Right cardiac atrium (tissue), 1 donor: Measurements from ENCODE around the genes VPS25 and BECN1.

DNA sequence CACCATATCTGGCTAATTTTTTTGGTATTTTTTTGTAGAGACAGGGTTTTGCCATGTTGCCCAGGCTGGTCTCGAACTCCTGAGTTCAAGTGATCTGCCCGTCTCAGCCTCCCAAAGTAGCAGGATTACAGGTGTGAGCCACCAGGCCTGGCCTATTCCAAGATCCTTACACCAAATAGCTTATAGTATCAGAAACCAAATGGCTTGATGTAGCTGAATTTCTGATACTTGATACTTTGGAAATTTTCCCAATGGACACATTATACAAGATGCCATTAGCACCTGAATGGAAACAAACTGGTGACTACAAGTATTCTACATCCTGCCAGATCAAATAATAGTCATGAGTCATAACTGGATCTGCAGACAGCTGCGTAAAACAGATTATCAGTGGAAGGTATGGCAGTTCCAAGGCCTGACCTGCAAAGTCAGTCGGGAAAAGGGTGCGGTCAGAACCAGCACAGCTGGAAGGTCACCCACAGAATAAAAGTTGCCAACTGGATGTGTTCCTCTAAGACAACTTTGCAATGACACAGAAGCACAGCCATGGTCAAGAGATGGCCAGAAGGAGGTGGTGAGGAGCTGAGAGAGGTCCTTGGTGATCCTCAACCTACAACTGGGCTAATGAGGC lies 14.6 kb downstream of the TUBG1 start:
- PRO-cap: no peak

DNA sequence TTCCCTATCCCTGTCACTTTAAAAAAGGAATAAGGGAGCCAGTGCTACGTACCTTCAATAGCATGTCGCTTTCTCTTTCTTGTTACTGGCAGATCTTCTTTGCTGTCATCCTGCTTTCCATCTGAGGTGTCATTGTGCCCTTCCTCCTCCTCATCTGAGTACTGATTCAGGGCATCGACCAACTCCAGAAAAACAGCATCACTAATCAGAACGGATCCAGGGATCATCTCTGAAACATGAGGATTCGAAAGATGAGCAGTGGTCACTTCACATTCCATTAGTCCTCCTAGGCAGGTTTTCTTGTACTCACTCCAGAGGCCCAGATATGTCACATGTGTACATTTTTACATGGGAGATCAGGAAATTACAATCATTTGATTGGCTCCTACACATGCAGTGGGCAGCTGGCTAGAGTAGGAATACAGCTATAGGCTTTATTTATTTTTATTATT lies 24.6 kb downstream of the EZH1 start:
- PRO-cap: no peak

DNA sequence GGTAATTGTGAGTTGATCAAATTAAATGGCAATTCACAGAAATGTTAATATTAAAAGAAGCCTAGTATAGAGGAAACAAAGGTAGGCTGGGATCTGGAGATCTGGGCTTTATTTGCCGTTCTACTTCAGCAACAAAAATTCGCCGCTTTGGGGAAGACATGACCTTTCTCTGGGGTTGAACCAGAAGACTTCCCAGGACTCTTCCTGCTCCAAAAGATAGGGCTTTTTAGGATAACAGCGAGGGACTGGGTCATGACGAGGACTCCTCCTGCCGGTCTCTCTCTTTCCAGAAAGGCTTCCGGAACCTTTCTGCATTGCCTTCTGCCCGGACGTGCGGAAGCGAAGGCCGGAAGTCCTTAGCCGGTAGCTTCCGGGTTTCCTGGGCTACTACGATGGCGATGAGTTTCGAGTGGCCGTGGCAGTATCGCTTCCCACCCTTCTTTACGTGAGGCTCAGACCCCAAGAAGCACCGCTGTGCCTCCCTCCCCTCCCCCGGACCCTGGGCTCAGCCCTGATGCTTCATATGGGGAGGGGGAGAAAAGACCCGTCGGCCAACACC lies at the start of gene VPS25:
Gene VPS25, plus strand, starts transcription at position 366 of the 559 bp plus-strand sequence.
- PRO-cap: bidirectional peak, plus-strand start at position 366 of the sequence, minus-strand start at position 286 of the sequence

DNA sequence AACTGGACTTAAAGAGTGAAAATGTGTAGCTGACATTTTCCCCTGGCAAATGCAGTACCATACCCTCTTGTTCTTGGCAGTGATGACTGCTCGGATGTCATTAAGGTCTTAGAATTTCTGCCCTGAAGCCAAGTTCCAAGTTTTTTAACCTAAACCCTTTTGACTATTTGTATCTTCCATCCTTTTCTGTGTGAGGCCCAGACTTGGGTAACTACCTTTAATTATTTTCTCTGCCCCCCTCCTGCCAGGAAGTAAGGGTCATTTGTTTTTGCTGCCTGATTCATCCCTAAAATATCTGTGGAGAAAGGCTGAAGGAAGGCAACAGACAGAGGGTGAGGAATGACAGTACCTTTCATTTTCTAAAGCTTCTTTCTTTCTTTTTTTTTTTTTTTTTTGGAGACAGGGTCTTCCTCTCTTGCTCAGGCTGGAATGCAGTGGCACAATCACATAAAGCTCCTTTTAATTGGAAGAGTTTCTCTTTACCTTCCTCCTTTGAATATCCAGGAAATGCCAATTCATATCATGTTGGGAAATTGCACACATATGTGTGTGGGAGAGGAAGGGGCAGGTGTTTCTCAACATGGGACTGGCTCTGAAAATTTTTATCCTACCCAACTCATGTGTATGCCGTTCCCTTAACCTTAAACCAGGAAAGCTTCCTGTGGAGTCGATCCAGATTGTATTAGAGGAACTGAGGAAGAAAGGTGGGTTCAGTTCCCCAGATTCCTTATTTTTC lies 915 bp downstream of the VPS25 start:
- PRO-cap: no peak

- PRO-cap: no peak
Observed at GRCh38 chr17:42789818-42790731, 8.4 kb downstream of the COA3 start.

DNA sequence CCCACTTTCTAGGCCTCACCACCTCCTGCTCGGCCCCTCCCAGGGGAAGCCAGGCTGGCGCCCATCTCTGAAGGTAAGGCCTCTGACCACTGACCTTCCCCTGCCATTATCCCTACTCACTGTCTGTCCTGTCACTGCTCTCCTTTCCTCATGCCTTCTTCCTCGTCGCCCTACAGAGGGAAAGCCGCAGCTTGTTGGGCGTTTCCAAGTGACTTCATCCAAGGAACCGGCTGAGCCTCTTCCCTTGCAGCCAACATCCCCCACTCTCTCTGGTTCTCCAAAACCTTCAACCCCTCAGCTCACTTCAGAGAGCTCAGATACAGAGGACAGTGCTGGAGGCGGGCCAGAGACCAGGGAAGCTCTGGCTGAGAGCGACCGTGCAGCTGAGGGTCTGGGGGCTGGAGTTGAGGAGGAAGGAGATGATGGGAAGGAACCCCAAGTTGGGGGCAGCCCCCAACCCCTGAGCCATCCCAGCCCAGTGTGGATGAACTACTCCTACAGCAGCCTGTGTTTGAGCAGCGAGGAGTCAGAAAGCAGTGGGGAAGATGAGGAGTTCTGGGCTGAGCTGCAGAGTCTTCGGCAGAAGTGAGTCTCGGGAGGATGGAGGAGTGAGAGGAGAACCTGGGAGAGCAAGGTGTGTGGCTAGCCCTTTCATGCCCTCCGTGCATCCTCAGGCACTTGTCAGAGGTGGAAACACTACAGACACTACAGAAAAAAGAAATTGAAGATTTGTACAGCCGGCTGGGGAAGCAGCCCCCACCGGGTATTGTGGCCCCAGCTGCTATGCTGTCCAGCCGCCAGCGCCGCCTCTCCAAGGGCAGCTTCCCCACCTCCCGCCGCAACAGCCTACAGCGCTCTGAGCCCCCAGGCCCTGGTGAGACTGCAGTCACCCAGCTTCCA lies 2.8 kb downstream of the COA3 start:
- PRO-cap: no peak

GRCh38 chr17:42802963-42803357 lies 4.3 kb downstream of the CNTD1 start:
- PRO-cap: no peak

- PRO-cap: bidirectional peak, plus-strand start at chr17:42824385, minus-strand start at chr17:42824268
Observed at GRCh38 chr17:42823629-42824599, at the start of gene BECN1. TSS of gene BECN1 (minus strand) at chr17:42824282.

- PRO-cap: no peak
Observed at GRCh38 chr17:42845386-42846025, 1.1 kb downstream of the AOC2 start.

- PRO-cap: no peak
Observed at GRCh38 chr17:42894297-42894990, 6.2 kb upstream of the G6PC1 start.

- PRO-cap: no peak
Observed at GRCh38 chr17:42910985-42911264, 10.3 kb downstream of the G6PC1 start.

- PRO-cap: no peak
Observed at GRCh38 chr17:43245167-43245366, 16.6 kb upstream of the CCDC200 start.

DNA sequence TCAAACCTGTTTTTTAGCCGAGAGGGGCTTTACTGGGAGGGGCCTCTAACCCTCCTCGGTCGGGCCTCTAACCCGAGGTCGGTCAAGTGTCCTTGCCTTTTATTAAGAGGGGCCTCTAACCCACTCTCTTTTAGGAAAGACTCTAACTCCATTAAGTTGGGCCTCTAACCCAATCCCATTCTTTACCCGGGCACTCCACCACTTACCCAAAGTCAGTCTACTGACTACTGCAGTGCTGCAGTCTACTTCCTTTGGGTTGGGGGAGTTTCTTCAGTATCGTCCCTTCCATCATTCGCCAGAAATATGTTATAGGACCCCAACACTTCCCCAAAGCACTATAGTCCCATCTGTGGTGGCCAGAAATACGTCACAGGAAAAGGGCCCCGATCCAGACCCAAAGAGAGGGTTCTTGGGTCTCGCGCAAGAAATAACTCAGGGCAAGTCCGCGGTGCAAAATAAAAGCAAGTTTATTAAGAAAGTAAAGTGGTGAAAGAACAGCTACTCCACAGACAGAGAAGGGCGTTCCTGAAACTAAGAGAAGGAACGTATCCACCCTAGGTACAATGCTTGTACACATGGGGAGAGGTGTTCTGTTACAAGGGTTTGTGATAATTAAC lies 39.1 kb upstream of the ARL4D start:
- PRO-cap: no peak

GRCh38 chr17:43362277-43362734 lies 36.5 kb upstream of the ARL4D start:
- PRO-cap: no peak

GRCh38 chr17:43389006-43389987 lies 9.5 kb upstream of the ARL4D start:
- PRO-cap: bidirectional peak, plus-strand start at chr17:43389329, minus-strand start at chr17:43389151; bidirectional peak, plus-strand start at chr17:43389645, minus-strand start at chr17:43389473

DNA sequence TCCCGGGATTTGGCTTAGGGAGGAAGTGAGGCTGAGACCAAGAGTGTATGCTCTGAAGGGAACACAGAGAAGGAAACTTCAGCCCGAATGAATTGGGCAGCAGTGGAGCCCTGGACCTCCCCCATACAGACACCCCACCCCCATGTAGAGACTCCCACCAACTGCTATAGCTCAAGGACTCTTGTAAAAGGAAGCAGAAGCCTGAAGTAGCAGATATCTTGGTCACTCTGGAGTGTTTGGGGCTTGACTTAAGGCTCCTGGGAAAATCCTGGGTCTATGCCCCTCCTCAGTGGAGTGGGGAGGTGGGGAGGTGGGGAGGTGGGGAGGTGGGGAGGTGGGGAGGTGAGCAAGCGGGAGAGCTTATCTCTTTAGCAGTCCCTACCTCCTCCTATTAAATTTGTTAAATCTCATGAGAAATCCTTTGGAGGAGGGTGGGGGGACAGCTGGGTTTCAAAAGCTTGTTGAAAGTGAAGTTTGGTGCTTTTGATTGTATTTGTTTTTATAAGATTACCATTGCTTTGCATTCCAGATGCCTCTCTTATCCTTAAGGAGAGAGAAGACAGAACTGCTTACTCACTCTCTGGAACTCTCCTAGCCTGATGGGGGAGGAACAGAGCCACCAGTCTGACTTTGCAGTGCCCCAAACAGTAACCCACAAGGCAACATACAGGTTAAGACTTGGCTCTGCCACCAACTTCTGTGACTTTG lies 8.3 kb downstream of the ARL4D start:
- PRO-cap: no peak

DNA sequence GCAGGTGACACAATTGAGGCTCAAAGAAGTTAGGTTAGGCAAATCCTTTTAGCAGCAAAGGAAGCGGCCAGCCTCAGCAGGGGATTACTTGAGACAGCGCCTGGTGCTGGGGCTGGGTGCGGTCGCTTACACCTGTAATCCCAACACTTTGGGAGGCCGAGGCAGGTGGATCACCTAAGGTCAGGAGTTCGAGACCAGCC lies 18.7 kb upstream of the DHX8 start:
- PRO-cap: no peak

- PRO-cap: no peak
Observed at GRCh38 chr17:43658531-43658912, 3.2 kb downstream of the MEOX1 start.

DNA sequence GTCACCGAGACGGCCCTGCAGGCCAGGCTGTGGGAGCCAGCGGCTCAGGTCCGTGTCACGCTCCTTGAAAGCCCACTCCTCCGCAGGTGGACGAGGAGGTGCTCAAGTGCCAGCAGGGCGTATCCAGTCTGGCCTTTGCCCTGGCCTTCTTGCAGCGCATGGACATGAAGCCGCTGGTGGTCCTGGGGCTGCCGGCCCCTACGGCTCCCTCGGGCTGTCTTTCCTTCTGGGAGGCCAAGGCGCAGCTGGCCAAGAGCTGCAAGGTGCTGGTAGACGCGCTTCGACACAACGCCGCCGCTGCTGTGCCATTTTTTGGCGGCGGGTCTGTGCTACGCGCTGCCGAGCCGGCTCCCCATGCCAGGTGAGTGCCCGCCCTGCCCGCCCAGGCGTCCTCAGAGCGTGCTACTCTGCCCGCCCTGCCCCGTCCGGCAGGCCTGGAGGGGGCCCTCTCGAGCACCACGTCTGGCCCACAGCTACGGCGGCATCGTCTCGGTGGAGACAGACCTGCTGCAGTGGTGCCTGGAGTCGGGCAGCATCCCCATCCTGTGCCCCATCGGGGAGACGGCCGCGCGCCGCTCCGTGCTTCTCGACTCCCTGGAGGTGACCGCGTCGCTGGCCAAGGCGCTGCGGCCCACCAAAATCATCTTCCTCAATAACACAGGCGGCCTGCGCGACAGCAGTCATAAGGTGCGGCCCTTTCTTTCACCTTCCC lies 1.3 kb downstream of the NAGS start:
- PRO-cap: no peak

DNA sequence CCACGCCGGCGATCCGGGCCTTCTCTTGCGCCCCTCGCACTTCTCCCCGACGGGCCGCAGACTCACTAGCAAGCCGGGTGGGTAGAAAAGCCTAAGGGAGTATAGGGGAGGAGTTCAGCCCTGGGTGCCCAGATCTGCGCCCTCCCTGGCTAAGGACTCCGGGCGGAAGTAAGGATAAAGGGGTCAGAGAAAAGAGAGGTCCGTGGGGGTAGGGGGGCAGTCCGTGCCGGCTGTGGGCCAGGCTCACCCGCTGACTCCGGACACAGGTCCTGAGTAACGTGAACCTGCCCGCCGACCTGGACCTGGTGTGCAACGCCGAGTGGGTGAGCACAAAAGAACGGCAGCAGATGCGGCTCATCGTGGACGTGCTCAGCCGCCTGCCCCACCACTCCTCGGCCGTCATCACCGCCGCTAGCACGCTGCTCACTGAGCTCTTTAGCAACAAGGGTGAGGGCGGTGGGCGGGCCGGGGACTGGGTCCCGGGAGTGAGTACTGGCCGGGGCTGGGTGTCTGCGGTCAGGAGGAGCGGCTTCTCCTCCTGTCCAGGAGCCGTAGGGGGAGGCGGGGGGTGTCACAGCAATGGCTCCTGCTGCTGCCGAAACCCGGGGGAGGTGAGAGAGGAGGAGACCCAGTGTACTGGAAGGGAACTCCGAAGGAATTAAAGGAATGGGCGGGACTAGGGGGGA lies 2.0 kb downstream of the NAGS start:
- PRO-cap: bidirectional peak, plus-strand start outside the sequence, minus-strand start at position 660 of the sequence